Epithelial cell of esophagus (primary cell): ENCODE measurements around the genes WDR49 and PDCD10.

- RRBS: no CpG with 5 or more reads among the region's 8 CpGs
Observed at GRCh38 chr3:160402511-160403413, 3.3 kb downstream of the SMC4 start.

DNA sequence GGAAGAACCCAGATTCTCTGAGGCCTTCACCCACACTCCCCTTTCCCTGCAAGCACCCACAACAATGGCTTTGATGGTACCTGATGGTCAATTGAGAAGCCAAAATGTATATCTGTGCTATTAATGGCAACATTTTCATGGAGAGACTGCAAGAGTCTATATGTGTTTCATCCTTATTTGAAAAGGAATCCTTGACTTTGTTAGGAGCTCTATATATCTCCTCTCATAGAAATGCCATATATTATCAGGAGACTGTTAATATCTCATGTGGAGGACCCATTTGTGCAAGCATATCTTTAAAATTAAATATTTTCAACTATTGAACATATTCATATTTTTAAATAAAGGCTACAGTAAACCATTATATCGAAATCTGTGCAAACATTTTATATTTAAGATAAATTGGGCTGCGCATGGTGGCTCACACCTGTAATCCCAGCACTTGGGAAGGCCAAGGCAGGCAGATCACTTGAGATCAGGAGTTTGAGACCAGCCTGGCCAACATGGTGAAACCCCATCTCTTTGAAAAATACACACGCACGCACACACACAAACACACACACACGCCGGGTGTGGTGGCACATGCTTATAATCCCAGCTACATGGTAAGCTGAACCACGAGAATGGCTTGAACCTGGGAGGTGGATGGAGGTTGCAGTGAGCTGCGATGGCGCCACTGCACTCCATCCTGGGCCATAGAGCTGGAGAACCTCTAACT is 22.0 kb downstream of the TRIM59 start:
- RRBS: no CpG with 5 or more reads among the region's 9 CpGs

- RRBS: no CpG with 5 or more reads among the region's 8 CpGs
Observed at GRCh38 chr3:160719057-160719454, 37.0 kb upstream of the PPM1L start.

DNA sequence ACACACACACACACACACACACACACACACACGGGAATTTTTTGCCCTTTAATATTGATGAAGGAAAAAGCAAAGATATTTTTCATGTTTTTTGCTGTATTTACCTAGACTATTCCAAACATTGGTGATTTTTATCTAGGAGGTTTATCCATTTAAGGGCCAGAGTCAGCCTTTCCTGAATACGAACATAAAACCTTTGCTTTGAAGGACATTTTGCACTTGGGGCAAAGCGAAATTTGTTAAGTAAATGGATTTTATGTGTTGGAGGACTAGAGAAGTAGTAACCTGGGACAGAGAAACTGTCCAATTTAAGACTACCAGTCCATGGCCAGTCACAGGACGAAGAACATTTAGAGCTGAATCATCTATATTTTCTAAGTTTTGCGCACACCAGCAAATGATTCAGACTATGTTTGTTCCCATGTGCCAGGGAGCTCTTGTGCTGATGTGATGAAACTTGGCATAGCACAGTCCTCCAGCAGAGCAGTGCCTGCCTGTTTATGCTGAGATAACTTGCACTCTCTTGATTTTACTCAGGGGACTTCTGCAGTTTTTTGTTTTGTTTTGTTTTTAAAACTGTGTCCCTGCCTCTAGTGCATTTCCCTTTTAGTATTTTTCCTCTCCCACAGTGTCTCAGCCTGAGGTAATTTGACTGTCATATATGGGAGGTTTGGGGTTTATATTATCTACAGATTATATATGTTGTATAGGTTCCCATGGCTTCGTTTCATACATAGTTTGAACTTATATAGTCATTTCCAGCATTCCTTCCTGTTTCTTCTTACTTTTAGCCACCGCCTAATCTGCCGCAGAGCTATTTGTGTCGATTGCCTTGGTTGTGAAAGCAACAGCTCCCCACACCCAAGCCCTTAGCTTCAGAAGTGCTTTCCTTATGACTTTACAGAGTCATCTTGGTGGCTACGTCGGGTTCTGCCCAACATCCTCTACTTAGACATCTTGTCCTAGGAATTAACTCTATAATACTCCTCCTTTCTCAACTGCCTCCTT is 45.4 kb downstream of the PPM1L start:
- RRBS: no CpG with 5 or more reads among the region's 11 CpGs

GRCh38 chr3:160806291-160806883 is 50.4 kb downstream of the PPM1L start:
- RRBS: no CpG with 5 or more reads among the region's 5 CpGs

DNA sequence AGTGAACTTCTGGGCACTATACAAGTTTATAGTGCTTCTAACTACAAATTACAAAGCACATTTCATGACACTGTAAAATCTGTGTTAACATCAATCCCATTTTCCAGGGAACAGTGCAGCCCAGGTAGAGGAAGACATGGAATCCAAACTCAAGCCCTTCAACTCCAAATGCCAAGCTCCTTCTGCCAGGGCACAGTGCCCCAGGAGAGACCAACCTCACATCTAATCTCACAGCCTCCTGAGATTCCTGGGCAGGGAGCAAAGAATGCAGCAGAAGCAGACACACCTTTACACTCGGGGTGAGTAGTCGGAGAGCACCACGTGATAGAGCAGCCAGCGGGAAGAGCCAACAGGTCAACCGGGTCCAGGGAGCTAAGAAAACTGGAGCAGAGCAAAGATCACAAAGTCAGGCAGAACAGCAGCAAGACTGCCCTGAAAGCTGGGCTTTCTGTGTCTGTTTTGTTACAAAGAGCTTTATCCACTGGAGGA is 4.3 kb downstream of the B3GALNT1 start:
- RRBS: no CpG with 5 or more reads among the region's 5 CpGs

DNA sequence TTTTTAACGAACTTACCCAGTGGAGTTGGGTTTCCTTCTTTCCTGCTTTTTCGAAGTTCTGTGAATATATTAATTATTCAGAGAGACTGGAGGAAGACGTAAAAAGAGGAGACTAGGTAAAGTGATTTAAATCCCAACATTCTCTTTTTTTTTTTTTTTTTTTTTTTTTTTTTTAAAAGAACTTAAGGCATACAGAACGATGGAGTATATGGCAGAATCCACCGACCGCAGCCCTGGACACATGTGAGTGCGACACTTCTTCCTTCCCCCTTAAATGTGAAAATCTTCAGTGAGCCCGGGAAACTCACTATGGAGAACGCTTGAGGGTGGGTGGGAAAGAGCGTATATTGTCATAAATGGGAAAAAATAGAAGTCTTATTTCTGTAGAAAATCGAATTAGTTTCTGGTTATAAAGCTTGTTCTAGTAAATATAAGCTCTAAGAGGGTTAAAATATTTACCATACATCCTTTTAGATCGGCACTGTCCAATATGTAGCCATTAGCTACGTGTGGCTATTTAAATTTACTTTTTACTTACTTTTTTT is 776 bp downstream of the NMD3 start:
- RRBS: no CpG with 5 or more reads among the region's 13 CpGs

DNA sequence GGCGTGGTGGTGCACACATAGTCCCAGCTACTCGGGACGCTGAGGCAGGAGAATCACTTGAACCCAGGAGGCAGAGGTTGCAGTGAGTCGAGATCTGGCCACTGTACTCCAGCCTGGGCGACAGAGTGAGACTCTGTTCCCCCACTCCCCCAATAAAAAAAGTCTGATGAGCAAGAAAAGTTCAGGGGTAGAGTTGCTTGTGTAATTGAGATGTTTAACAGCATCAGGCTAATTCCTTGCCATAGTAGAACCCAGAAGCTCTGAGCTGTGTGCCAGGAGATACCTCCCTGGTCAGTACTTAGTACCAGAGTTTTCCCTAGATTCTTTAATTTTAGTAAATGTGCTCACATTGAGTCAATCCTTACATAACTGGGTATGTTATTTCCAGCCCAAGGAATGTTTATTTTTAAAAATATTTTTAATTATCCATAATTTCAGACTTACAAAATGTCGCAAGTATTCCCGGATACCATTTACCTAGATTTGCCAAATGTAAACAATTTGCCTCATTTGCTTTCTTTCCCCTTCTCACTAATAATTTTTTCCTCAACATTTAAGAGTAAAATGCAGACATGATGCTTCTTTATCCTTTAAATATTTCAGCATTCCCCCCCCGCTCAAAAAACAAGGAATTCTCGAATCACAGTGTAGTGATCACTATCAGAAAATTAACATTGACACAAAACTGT is 32.0 kb downstream of the NMD3 start:
- RRBS: no CpG with 5 or more reads among the region's 9 CpGs

GRCh38 chr3:165148687-165149004 is 47.5 kb downstream of the SLITRK3 start:
- RRBS: no CpG with 5 or more reads among the region's 3 CpGs

- RRBS: no CpG with 5 or more reads among the region's 4 CpGs
Observed at GRCh38 chr3:165211669-165212208, 15.6 kb upstream of the SLITRK3 start.

DNA sequence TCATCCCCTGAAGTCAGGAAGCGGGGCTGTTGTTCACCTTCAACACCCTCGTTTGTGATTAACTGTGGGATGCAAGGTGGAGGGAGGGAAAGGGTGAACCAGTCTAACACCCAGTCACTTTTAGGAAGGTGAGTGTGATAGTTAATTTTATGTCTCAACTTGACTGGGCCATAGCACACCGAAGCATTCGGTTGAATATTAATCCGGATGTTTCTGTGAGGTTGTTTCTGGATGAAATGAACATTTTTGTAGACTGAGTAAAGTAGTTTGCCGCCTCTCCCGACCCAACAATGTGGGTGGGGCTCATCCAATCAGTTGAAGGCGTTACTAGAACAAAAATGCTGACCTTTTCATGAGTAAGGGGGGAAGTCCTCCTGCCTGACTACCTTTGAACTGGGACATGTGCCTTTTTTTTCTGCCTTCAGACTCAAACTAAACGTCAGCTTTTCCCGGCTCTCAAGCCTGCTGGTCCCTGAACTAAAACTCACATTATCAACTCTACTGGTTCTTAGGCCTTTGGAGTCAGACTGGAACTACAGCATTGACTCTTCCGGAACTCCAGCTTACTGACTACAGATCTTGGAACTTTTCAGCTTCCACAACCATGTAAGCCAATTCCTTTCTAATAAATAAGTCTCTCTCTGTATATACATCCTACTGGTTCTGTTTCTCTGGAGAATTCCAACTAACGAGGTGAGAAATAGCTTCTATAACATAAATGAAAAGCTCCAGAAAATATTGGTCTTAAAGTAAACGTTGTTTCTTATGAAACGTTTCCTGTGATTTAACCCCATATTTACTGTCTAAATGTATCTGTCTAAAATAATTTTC is 264.1 kb upstream of the SLITRK3 start:
- RRBS: 43% methylated on average over 1 of the region's 14 CpGs

DNA sequence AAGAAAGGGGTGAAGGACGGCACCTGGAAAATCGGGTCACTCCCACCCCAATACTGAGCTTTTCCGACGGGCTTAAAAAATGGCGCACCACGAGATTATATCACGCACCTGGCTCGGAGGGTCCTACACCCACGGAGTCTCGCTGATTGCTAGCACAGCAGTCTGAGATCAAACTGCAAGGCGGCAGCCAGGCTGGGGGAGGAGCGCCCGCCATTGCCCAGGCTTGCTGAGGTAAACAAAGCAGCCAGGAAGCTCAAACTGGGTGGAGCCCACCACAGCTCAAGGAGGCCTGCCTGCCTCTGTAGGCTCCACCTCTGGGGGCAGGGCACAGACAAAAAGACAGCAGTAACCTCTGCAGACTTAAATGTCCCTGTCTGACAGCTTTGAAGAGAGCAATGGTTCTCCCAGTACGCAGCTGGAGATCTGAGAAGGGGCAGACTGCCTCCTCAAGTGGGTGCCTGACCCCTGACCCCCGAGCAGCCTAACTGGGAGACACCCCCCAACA is 264.6 kb downstream of the BCHE start:
- RRBS: no CpG with 5 or more reads among the region's 15 CpGs

DNA sequence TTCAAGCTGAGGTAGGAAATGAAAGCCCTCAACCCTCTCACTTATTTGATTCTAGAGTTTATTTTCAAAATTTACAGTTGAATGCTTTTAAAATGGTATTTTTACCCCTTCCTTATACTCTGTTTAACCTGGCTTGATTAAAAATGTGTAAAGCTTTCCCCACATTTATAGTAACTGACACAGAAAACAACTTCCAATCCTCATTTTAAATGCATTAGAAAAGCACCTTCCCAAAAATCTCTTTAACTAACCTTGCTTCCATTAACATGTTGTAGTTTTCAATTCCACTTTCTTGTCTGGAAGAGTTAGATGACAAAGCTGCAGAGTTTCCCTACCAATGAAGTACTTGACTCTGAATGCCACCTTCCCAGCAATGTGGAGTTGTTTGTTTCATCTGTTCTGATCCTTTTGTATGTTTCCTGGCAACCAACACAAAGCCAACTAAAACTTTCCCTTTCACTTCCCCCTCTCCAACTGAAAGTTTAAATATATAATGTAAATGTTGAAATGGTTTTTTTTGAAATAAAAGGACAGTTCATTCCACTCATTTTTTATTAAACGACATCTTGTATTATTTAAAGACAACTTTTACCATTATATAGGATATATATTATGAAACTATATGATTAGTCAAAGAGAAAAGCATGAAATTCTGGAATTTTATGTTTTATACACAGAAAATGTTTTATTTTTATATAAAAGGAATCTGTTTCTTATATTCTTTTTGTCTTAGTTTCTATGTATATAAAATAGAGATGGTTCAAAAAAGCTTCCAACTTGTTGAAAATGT is at the start of gene WDR49:
Gene WDR49, minus strand, starts transcription at position 360 of the 790 bp plus-strand sequence.
- RRBS: no CpG with 5 or more reads among the region's 1 CpG

GRCh38 chr3:167734146-167735010 is at the start of gene PDCD10:
PDCD10 (minus strand) TSS chr3:167734892.
- RRBS: 2% methylated on average over 12 of the region's 45 CpGs

GRCh38 chr3:167874308-167874702 is 138.8 kb downstream of the SERPINI1 start:
- RRBS: no CpG with 5 or more reads among the region's 2 CpGs

- RRBS: no CpG with 5 or more reads among the region's 25 CpGs
Observed at GRCh38 chr3:168248645-168249138, 153.0 kb upstream of the GOLIM4 start.

- RRBS: no CpG with 5 or more reads among the region's 1 CpG
Observed at GRCh38 chr3:169218201-169218791, 445.2 kb downstream of the MECOM start.

- RRBS: no CpG with 5 or more reads among the region's 19 CpGs
Observed at GRCh38 chr3:169241962-169242861, 421.3 kb downstream of the MECOM start.

DNA sequence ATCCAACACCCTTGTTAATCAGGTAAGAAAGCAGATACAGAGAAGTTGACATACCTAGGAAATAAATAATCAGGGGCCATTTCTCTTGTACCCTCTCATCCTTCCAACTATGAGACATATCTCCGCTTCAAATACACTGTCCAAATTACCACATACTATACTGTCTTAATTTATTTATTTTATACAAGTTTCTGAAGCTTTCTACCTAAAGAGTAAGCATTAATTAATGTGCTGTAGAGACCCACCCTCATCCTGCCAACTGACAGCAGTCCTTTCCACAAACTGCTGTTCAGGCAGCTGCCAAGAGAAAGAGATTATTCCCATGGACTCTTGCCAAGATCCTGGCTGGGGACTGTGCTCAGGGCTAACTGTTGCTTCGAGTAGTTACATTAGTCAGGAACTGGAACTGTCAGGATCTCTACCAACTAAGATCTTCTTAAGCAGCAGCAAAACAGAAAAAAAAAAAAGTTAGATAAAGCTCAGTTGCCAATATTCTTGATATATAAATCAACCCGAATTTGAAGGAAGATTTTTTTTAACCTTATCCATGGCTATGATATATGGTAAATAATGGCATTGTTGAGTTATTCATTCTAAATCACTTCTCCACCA is 398.8 kb downstream of the MECOM start:
- RRBS: no CpG with 5 or more reads among the region's 3 CpGs

- RRBS: no CpG with 5 or more reads among the region's 5 CpGs
Observed at GRCh38 chr3:169324699-169325197, 338.8 kb downstream of the MECOM start.